Pulmonary artery (tissue), 1 donor: Measurements from ENCODE around the genes MAF, GCSH and BCO1.

GRCh38 chr16:78706607-78706839, 607.1 kb downstream of the WWOX start:
- PRO-cap = no peak

- PRO-cap = no peak
These were observed 704.8 kb downstream of the MAF start for GRCh38 chr16:78895687-78896106.

GRCh38 chr16:78984858-78985408, 615.6 kb downstream of the MAF start:
- PRO-cap = no peak

DNA sequence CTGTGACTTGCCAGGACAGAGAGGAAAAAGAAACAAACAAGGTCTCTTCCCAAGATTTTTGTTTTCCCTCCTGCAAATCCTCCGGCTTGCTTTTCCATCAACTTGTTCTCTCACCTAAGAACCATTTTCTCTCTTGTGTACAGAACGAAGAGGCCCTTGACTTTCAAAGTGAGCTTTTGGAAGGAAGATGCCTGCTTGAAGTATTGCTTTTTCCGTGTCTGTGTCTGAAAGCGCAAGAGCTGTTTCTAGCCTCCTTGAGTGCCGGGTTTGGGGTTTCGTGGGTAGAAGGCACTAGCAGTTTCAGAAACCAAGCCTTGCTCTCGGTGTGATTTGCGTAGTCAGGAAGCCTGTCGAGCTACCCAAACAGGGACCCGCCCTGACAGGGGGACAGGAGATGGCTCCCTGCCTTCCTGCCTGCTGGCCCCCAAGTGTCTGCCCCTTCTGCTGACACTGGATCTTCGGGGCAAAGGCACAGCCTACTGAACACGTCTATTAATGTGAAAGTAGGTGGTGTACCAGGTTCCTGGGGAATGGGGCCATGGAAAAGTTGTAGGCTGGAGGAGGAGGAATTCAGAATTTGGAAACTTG, 322.1 kb downstream of the MAF start:
- PRO-cap = no peak

GRCh38 chr16:79541203-79541731, 59.3 kb downstream of the MAF start:
- PRO-cap = no peak

DNA sequence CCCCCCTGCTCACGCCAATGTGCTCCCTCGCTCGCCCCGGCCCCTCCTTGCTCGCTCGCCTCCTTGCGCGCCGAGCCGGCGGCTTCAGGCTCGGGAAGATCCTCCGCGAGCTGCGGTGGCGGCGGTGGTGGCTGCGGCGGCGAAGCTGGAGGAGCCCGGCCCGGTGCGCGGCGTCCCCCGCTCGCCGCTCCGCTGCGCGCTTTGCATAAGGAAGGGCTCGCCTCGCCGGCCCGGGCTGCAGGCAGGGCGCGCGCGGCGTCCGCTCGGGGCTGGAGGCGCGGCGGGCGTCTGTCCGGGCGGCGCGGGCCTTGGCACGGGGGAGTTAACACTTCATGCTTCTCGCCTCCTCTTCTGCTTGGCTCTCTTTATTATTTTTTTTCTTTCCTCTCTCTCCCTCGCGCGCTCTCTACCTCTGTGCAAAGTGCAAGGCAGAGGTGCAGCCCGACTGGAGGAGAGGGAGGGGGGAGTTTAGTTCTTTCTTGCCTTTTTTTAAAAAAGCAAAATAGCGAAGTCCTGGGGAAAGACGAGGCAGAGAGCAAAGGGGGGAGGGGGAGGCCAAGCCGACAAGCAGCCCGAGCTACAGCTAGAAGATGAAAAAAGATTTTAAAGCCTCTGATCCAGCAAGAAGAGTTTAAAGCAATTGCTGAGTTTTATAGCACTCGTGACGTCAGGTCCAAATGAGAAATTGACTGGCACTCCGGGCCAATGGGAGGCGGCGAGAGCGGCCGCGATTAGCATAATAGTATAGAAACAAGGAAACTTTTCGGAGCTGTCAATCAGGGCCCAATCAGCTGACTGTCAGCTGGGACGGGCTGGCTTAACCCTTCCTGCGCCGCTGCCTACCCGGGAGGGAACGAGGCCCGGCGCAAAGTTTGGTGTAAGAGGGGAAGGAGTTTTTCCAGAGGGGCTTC, at the start of gene MAF:
TSS of gene MAF (minus strand) at position 625 of the 911 bp plus-strand sequence.
- PRO-cap = bidirectional peak, plus-strand start at position 87 of the sequence, minus-strand start outside the sequence; bidirectional peak, plus-strand start at position 835 of the sequence, minus-strand start at position 627 of the sequence

- PRO-cap = no peak
These were observed 171.5 kb upstream of the MAF start for GRCh38 chr16:79772098-79772396.

DNA sequence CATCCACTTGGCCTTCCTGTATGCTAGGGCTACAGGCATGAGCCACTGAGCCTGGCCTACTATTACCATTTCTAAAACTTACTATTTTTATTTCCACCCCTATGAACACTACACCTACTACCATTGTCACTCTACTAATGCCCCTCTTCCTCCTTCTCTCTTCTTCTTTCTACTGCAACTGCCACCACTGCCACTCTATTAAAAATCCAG, 330.3 kb upstream of the MAF start:
- PRO-cap = no peak

DNA sequence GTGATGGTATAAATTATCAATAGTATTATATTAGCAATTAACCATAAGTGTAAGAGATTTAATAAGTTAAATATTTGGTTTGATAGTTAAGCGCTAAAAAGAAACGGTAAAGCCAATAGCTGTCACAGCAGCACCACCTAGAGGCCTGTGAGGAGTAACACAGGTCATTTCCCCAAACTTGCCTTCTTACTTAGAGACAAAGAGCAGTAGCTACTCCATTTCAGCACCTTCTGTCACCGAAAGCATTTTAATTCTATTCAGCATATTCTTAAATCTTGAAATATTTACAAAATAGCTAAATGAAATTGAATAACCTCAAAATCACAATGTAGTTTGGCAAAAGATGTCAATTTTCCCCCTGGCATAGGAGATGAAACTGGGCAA, 14.3 kb upstream of the DYNLRB2 start:
- PRO-cap = no peak

DNA sequence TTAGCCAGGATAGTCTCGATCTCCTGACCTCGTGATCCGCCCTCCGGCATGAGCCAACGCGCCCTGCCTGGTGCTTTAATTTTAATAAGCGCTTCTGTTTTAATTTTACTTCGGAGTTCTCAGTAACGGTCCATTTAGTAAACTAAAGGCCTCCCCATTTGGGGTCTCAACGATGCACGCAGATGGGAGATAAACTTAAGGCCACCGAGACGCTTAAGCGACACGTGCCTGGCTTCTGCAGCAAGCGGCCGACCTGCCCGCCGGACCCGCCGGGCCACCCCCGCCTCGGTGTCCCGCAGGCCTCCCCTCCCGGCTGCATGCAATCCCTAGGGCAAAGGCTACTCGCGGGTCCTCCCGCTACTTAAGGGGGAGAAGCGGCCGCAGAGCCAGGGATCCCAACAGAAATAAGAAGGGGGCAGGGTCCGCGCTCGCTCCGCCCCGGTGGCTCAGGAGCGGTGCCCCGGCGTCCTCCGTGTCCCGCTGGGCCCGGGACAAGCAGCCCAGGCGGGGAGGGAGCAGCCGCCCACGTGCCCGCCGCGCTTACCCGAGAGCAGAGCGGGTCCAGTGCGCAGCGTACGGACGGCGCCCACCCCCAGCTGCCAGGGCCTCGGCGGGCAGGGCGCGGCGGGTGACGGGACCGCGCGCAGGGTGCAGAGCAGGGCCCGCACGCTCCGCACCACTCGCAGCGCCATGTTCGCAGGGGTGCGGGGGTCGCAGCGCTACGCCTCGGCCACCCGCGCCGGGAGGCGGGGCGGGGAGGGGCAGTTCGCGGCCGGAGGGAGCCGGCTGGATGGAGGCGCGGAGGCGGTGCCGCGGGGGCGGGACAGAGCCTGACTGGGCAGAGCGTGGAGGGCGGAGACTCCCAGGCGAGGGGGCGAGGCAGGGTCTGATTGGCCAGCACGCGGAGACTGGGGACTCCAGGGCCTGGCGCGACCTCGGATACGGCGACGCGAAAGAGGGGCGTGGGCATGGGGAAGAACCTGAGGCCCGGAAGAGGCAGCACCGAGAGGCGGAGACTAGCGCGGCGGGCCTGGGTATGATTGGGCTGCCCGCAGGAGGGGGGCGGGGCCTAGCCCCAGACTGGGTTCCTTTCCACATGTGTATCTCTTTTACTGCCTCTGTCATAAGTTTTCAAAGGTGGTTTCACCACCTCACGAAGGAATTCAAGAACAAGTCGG, at the start of gene GCSH:
TSS of gene GCSH (minus strand) at position 809 of the 1,178 bp plus-strand sequence.
- PRO-cap = no peak

DNA sequence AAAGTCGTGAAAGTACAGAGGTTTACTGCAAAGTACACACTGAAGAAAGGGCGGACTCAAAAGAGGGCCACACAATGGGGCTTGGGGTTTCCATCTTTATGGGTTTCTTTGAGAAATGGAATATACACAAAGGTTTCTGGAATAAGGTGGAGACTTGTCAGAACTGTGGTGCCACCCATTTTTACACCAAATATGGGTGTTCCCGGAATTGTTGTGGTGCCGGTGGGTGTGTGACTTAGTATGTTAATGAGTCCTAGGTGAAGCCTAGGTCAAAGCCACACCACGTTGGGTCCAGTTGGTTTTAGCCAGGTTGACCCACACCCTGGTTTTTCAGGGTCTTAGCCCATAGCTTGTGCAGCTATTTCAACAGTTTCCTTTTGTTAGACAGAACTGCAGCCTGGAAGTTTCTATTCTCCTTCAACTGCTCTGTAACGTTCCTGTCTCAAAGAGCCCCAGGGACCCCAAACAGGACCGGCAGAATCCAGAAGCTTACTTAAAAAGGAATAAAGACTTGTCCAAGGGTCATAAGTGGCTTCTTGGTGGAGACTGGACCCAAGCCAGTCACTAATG, 655 bp upstream of the GCSH start:
- PRO-cap = no peak

- PRO-cap = no peak
These were observed 43.1 kb upstream of the GCSH start for GRCh38 chr16:81139174-81139789.

- PRO-cap = no peak
These were observed at the start of gene BCO1 for GRCh38 chr16:81238314-81238890. TSS of gene BCO1 (plus strand) at chr16:81238689.

DNA sequence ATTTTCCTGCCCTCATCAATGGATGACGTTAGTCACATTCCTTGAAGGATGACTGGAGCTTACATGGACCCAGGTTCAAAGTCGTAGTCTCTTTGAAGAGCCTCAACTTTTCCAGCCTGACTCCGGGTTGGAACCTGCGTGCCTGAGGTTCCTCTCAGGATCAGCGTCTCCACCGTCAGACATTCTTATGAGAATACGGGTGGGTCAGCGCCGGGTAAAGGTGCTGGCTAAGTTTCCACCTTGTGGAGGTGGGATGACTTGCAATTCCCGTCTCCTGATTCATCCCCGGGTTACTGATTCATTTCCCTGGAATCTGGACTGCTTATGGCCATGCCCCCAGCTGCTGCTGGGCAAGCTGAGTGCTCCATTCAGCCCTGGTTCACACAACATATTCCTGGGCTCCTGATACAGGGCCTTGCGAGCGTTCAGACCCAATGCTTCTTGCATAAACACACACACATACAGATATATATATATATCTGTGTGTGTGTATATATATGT, 38.9 kb upstream of the CMIP start:
- PRO-cap = no peak

DNA sequence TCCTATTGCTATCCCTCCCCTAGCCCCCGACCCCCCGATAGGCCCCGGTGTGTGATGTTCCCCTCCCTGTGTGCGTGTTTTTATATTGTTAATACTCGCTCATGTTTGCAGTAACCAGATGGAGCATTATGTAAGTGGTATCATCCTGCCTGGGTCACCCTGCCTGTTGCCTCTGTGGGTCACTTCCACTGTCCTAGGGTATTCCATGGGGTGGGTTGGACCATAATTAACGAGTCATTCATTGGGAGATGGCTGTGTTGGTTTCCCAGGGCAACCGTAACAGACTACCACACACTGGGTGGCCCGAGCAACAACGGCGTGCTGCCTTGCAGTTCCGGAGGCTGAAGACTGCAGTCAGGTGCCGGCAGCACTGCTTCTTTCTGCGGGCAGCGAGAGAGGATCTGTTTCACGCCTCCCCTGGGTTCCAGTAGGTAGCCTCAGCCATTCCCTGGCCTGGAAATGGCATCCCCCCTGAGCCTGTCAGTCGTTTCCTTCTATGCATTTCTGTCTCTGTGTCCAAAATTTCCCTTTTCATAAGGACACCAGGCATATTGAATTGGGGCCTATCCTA, 28.9 kb upstream of the CMIP start:
- PRO-cap = no peak

GRCh38 chr16:81437702-81438230, 6.8 kb upstream of the CMIP start:
- PRO-cap = no peak

GRCh38 chr16:81452958-81453460, 8.4 kb downstream of the CMIP start:
- PRO-cap = no peak

DNA sequence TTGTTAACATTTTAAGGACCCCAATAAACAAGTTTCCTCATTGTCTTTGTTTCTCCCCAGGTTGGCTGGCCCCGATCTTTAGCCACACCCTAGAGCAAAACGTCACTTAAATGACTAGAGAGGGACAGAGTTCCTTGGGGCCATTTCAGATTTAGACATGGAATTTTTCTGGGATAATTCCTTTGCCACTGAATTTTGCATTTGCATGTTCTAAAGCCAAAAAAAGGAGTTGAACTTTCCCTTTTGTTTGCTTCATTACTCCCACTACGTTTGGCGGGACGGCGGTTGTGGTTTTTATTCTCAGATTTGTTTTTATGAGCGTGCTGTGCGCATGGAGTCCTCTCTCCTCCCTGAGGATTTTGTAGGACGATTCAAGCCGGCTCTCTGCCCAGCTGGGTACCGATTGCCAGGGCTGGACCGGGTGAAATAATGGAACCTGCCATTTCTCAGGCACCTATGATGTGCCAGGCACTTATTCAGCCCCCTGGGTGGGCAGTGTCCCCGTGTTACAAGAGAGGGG, 18.6 kb downstream of the CMIP start:
- PRO-cap = no peak

DNA sequence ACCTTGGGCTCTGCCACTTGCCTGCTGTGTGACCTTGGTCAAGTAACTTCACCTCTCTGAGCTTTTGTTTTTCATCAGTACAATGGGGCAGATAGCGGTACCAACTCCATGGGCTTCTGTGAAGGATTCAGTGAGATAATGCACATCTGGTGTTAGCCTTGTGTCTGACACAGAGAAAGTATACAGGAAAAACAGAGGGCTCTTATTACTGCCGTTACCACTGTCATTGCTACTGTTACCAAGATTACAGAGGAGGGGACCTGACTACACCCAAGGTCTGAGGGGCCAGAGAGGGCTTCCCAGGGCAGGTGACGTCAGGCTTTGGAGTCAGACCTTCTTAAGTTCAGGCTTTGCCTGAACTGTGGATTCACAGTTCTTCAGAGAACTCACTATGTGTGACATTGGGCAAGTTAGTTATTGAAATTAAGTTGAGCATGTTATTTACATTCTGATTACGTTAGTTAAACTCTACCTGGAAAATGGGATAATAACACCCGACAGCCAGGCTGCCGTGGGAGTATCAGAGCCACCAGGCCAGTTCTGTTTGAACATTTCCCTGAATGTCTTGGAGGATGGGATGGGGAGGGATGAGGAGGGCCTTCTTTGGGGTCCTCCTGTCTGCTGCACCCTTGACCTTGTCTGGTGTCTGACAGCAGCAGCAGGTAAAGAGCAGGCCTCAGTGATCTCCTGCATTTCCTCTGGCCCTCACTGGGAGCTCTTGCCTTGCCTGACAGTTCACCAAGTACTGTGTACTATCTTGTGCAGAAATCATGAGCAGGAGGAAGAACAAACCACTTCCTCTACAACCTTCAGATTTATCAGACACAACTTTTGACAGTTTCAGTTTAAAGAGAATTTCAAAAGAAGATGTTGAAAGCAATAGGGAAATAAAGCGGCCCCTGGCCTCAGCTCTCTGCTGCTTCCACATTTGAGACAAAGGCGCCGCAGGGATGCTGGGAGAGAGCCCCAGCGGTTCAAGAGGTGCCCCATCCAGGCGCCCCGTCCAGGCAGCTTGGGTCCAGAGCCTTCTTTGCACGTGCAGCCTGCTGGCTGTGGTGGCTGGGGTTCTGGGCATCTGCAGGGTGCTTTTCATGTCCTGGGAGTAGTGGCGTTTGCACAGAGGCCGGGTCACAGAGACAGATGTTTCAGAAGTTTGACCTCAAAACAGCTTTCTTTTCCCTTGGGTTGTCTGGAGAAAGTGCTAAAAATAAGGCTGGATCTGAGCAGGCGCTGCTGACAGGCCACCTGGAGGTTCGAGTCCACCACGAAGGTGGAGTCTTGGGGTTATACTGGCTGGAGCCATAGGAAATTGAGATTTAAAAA, 25.2 kb downstream of the CMIP start:
- PRO-cap = no peak

DNA sequence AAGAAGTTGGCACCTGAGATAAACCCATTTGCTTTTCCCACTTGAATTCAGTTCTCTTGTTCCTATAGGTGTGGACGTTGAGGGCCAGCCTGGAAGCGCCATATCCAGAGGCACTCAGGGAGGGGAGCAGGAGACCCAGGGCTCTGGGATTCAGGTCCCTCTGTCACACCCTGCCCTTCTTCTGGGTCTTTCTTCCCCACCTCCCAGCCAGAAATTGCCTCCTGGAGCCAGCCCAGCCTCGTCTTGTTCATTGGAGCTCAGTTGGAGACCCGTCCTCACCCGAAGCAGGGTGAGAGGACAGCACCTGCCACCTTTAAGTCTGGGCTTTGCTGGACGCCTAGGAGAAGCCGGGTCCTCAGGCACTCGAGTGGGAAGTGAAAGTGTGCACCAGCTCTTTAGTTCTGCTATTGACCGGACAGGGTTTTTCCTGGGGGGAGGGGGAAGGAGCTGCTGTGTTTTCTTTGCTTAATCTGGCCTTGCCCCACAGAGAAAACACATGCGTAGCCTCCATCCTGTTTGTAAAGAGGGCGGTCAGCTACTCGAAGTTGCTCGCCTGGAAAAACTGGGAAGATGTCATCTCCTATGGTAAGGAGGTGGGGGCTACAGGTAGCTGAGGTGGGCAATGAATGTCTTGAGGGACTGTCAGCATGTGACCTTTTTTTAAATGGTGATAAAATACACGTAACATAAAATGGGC, 34.2 kb downstream of the CMIP start:
- PRO-cap = no peak